ENCODE measurements around a stretch of chr11.

DNA sequence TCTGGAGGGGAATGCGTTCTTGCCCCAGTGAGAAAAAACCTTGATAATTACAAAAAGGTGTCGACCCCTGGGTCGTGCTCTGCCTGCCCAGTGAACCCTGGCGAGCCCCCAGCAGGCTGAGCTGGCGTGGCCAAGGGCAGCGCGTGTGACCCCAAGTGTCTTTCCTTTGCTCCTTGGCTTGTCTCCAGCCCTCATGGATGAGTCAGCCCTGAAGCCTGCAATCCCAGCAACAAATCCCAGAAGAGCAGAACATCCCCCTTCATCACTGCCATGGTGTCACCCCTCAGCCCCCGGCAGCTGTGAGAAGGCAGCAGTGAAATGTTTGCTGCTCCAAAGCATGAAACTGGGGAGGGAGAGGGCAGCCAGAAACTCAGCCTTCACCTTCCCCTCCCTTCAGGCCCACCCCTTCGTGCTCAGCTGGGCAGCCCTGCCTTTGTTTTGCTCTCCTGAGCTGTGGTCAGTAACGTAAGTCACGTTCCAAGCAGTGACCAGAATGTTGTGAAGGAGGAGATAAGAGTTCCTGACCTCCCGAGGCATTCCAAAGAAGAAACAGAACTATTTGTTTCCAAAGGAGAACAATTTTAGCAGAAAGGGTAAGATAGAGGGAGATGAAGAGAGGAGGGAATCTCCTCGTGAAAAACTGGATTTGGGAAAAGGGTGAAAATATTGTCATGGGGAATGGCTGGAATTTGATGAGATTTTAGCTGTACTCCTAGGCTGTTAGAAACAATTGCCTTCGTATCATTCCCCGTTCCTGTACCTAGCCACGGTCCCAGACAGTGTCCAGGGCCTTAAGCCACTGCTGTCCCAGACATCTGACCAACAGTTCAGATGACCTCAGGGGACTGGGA is 29.9 kb downstream of the ADAMTS15 start:
- RRBS, 2 experiments = no CpG with 5 or more reads among the region's 16 CpGs

GRCh38 chr11:130520290-130520723 is 71.9 kb downstream of the ADAMTS15 start:
- RRBS, 2 experiments = no CpG with 5 or more reads among the region's 6 CpGs

DNA sequence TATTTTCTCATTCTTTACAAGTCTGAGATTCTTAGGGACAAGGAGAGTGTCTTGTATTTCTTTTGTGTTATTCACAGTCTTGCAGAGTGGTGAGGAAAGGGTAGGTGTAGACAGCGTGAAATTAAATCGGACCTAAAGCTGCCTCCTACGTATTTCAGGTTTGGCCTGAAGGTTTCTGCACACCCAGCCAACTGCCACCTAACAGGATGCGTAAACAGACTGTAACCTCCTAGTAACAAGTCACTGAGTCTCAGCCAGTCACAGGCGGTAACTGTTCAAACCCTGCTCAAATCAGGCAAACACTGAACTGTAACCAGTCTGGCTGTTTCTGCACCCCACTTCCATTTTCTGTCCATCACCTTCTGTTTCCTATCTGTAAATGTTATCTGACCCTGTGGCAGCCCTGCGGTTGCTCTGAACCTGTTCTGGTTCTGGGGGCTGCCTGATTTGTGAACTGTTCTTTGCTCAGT is 87.1 kb downstream of the ADAMTS15 start:
- RRBS, 2 experiments = no CpG with 5 or more reads among the region's 6 CpGs

DNA sequence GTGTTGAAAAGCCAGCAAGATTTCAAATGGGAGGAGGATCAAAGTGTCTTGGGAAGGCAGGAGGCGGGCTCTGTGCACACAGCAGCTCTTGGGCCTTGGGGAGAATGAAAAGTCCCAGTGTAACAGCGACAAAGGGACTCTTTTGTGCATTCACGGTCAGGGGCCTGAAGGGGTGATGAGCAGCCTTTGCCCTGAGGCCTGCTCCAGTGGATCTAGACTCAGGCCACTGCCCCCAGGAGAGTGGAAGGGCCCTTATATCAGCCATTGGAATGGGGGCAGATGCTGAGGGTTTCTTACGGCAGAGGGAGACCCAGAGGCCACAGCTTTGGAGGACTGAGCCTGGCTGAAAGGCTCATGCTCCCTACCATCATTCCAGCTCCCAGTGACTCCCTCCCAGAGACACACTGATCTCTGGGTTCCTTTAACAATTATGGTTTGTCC is 135.5 kb downstream of the ADAMTS15 start:
- RRBS, 2 experiments = no CpG with 5 or more reads among the region's 4 CpGs

GRCh38 chr11:130792521-130792733 is 123.9 kb downstream of the SNX19 start:
- RRBS, 2 experiments = no CpG with 5 or more reads among the region's 3 CpGs

DNA sequence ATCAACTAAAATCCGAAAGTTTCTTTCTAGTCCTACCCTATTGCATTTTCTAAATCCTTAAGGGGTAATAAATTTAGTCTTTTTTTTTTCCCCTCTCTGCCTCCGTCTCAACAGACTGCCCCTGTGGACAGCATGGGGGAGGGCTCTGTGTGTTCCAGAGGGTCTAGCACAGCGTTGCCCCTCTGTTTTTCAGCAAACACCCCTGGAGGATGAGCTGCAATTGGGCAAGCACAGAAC is 79.9 kb upstream of the NTM start:
- RRBS, 2 experiments = no CpG with 5 or more reads among the region's 3 CpGs

- RRBS, 2 experiments = 0 to 6% methylated on average over 3 of the region's 9 CpGs
Measured at GRCh38 chr11:131668709-131669340, 298.4 kb downstream of the NTM start.

DNA sequence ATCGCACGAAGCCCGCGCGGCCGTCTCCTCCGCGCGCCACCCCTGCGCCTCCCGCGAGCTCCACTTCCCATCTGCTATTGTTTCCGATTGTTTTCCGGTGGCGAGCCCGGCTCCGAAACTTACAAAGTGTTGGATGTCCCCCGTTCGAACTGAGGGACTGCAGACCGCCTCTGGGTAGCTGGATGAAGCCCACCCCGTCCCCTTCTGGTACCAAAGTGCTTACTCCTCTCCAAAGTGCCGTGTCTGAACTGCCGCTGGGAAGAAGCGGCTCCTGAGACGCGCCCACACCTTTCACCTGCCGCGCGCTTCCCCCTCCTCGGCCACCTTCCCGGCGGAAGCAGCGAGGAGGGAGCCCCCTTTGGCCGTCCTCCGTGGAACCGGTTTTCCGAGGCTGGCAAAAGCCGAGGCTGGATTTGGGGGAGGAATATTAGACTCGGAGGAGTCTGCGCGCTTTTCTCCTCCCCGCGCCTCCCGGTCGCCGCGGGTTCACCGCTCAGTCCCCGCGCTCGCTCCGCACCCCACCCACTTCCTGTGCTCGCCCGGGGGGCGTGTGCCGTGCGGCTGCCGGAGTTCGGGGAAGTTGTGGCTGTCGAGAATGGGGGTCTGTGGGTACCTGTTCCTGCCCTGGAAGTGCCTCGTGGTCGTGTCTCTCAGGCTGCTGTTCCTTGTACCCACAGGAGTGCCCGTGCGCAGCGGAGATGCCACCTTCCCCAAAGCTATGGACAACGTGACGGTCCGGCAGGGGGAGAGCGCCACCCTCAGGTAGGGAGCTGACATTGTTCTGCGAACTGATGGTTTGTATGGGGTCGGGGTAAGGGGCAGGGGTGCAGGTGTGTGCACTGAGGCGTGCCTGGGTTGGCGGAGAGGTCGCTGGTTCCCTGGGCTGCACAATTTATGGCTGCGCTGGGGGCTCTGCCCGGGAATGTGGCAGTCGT is 540.7 kb downstream of the NTM start:
- RRBS, 2 experiments = 58 to 61% methylated on average over 32 of the region's 77 CpGs

- RRBS, 2 experiments = no CpG with 5 or more reads among the region's 16 CpGs
Measured at GRCh38 chr11:131911882-131912579, 541.6 kb downstream of the NTM start.

DNA sequence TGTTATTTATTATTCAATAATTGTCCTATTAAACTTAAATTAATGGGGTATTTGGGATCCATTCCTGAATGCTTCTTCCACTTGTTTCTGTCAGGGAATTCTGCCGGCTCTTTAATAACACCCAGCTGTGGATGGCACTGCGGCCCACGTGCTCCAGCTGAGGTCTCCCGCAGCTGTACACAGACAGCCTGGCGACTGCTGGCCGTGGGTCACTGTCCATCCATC is 485.0 kb downstream of the OPCML start:
- RRBS, 2 experiments = 0% methylated on average over 1 of the region's 6 CpGs; no CpG with 5 or more reads in 1 of the 2 experiments

DNA sequence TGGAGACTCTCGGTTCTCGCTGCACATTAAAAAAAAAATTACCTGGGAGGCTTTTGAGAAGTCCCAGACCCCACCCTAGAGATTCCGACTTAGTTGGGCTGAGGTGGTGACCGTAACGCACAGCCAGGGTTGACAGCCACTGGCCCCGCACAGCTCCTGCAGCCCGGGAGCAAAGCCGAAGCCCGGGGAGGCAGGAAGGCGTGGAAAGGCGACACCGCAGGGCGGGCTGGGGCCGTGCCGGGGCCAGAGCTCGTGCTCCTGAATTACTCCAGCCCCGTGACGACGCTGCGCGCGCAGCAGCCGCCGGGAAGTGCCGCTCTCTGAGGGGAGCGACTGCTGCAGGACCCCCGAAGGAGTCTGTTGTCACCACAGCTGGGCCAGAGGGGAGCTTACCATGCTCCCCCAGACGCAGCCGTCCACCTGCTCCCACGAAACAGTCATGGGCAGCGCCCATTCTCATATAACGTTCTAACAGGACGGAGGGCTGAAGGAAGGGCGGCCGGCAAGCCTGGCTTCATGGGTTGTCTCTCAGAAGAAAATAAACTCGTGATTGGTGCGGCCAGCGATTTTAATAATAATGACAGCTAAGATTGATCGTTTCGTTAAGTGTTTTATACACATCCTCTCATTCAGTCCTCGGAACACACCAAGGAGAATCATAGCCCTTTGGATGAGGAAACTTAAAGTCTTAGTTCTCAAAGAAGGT is 57.5 kb downstream of the SPATA19 start:
- RRBS, 2 experiments = 1 to 2% methylated on average over 16 of the region's 41 CpGs

DNA sequence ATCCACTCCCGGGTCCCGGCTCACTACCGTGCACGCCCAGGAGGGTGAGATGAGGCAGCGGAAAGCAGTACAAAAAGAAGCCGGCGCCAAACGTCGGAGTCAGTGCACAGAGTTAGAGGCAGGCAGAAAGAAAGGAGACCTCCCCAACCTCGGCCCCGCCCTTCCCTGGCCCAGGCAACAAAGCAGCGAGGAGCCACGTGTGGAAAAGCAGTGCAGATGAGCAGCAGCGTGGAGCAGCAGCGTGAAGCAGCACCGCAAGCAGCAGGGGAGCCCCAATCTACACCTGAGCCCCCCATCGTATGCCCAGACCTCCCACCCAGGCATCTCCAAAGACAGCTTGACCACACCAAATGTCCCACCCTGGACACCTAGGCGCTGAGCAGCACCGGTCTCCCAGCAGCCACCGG is 28.9 kb downstream of the IGSF9B start:
- RRBS, 2 experiments = under 1 to 3% methylated on average over 5 of the region's 20 CpGs

GRCh38 chr11:133950504-133951329 is 6.1 kb downstream of the IGSF9B start:
- RRBS, 2 experiments = no CpG with 5 or more reads among the region's 25 CpGs

GRCh38 chr11:133953556-133954008 is 3.2 kb downstream of the IGSF9B start:
- RRBS, 2 experiments = no CpG with 5 or more reads among the region's 8 CpGs

DNA sequence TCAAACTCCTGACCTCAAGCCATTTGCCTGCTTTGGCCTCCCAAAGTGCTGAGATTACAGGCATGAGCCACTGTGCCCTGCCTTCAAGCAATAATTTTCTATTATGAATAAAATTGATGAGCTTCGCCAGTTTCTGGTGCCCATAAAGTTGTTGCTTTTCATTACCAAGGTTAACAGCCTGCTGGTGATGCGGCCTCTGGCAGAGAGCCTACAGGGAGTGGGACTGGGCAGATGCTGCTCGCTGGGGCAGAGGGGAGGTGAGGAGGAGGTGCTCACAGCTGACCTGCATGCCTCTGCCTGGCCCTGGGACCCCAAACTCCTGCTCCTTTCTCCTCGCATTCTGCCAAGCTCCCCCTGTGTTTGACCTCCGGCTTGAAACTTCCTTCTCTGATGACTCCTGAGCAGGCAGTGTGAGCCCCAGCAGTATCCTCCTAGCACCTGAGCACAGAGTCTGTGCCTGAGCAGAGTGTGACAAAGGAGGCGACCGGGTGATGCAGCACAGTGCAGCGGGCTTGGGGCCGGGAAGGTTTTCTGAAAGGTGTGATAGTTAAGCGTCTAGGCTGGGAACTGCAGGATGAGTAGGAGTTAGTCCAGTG is 56.1 kb upstream of the B3GAT1 start:
- RRBS, 2 experiments = 75% methylated on average over 2 of the region's 10 CpGs; no CpG with 5 or more reads in 1 of the 2 experiments

DNA sequence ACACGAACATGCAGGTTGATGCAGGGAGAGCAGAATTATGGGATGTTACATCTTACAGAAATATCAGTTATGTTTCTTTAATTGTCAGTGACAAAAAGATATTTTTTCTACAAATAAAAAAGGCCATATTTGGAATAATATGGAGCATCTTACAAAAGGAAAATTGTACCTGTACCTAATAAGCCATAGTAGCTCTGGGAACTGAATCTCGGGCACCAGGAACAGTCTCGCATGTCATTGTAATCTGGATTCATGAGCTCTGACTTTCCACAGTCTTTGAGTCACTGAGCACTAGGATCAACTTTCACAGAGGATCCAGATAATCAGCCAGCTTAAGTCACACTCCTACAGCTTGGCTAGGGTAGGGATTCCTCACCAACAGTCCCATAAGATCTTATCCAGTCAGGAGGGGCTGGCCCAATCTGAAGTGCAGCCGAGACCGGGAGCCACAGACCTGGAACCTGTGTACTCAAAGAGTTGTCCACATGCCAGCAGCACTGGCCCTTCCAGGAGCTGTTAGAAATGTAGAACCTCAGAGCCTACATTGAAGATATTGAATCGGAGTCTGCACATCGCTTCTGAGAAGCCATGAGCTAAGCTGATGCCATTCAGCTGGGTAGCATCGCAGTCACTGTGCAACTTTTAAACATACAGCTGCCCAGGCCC is 538.6 kb upstream of the B3GAT1 start:
- RRBS, 2 experiments = no CpG with 5 or more reads among the region's 8 CpGs

Data from LNCaP clone FGC (cell line).